Camera-type eye (tissue), 1 donor: Measurements from ENCODE around the genes TUB, LMO1, C11orf16 and SBF2.

GRCh38 chr11:8080970-8082216 lies at the start of gene TUB:
Gene TUB (plus strand): TSS chr11:8081211.
- RAMPAGE, long total RNA = no peak

DNA sequence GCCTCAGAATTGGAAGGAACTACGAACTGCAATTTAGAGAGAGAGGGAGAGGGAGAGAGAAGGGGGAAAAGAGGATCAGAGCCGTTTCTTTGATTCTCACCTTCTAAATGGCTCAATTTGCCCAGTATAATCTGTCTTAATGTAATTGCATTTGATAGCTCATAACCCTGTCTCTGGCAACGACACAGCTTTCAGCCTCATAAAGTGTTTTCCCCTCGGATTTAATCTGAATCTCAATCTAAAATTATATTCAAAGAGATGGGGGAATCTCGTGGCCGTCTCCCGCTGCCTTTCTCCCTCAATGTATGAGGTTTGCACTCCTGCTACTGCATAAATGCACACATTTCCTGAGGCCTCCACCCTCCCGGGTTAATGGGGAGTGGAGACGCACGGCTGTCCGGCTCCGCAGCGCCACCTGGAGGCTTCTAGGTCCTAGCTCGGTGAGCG lies at the start of gene LMO1:
Gene LMO1, minus strand, starts transcription at position 307 of the 447 bp plus-strand sequence.
- RAMPAGE, long total RNA = no peak

DNA sequence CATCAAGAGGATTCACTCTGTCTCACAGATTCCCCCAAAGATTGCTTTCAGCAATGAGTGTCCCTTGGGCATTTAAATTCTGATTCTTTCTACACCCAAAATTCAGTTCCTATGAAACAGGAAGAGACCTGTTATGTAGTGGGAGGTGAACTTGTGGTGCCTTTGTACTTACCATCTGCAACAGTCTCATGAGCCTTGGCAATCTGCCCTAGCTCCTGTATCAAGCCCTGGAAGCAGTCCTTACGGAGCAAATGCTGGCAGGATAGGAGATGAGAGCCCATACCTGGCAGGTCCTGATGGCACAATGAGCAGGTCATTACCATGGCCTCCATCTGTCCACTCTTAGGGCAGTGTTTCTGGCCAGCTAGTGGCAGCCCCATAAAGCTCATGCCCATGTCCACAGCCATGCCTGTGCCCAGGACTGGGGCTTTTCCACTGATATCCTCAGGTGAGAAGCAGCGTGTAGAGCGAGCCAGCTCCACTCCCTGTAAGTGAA lies 10.8 kb downstream of the TRIM66 start:
- RAMPAGE, long total RNA = no peak

DNA sequence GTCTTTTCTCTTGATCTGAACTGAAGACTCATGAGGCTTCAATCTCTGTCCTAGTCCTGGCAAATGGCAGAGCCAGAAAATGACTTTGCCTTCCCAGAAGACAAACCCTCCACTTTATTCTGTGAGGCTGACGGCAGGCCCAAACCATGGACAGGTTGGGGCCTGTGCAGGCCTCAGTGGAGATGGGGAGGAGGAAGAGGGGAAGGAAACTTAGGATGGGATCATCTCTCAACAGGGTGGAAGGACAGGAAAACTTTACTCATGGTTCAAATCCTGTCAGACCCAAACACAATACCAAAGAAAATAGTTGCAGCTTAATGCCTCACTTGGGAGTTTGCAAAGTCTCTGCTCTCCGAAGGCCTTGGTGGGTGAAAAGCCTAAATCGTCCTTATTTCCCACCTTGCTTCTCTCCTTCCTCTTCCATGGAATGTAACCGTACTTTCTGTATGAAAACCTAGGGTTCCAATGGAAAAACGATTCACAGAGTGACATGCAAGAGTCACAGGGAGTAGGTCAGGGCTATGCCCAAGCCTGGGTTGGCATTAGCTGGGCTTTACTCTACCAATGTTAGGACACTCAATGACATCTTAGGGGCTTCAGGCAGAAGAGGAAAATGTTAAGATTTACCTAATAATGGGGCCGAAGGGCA lies 10.0 kb downstream of the RPL27A start:
- RAMPAGE, long total RNA = no peak

- RAMPAGE, long total RNA = no peak
Measured at GRCh38 chr11:8768453-8769370, 41.8 kb downstream of the DENND2B start.

- RAMPAGE, long total RNA = no peak
Measured at GRCh38 chr11:8809248-8810223, 938 bp downstream of the DENND2B start.

DNA sequence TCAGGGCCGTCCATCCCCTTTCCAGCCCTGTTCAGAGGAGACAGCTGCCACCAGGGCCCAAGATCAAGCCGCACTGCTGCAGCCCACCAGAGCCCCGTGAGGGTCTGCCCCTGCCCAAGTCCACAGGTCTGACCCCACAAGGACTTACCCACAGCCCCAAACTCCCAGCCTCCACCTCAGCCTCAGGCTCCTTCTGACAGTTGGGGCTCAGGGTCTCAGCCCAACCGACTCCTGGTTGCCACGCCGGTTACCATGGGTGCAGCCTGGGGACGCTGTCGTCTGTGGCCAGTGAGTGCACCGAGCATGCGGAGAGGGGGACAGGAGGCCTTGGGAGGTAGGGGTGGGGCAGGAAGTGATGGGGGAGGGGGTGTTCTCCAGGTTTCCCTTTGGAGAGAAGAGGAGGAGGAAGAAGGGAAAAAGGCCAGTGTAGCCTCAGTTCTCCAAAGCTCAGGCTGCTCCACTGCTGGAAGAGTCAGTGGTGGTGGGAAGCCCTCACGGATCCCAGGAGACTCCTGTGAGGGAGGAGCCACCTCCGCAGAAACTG lies at the start of gene C11orf16:
Gene C11orf16, minus strand, starts transcription at position 195 of the 544 bp plus-strand sequence.
- RAMPAGE, long total RNA = no peak

DNA sequence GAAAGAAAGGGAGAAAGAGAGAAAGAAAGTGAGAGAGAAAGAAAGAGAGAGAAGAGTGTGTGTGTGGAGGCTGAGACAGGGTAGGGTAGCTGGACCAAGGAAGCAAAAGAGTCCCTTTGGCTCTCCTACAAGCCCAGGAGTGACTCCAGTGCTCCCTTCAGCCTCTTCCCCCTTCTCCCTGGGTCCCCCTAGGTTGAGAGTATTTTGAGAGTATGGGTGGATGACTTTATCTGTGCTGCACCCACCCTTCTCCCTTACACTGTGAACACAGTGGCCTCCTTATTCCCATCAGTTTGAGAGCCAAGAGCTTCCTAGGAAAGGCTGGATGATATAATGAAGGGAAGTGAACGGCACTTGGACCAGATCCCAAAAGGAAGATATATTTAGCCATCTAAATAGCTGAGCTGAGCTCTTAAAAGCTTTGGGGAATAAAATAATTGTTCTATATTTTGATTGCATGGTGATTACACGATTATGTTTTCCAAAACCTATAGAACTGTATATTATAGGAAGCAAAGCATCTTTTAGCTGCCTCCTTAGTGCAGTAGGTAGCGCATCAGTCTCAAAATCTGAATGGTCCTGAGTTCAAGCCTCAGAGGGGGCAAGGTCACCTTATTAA lies 9.7 kb upstream of the DENND5A start:
- RAMPAGE, long total RNA = no peak

- RAMPAGE, long total RNA = no peak
Measured at GRCh38 chr11:9315104-9315679, 799 bp upstream of the TMEM41B start.

DNA sequence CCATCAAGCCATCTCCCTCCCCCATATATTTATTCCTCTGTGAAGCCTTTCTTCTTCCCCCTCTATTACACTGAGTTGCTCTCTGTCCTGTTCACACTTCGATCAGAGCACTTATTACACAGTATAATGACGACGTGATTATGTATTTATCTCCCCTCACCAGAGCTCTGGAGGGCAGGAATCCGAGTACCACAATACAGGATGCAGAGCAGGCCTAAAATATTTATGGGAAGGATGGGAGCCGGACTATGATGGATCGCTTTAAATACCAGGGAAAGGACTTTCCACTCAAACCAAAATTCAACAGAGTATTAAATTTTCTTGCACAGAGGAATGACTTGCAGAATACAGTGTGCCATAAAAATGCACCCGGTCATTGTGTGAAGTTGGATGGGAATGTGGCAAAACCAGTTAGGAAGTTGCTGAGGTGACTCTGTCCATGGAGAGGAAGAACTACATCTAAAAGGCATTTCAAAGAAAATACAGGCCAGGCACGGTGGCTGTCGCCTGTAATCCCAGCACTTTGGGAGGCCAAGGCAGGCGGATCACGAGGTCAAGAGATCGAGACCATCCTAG lies 21.3 kb upstream of the IPO7 start:
- RAMPAGE, long total RNA = no peak

GRCh38 chr11:9570829-9571016 lies 2.7 kb upstream of the WEE1 start:
- RAMPAGE, long total RNA = no peak

GRCh38 chr11:9643641-9644013 lies 20.2 kb upstream of the SWAP70 start:
- RAMPAGE, long total RNA = no peak

GRCh38 chr11:9664838-9665206 lies 945 bp downstream of the SWAP70 start:
- RAMPAGE, long total RNA = no peak

DNA sequence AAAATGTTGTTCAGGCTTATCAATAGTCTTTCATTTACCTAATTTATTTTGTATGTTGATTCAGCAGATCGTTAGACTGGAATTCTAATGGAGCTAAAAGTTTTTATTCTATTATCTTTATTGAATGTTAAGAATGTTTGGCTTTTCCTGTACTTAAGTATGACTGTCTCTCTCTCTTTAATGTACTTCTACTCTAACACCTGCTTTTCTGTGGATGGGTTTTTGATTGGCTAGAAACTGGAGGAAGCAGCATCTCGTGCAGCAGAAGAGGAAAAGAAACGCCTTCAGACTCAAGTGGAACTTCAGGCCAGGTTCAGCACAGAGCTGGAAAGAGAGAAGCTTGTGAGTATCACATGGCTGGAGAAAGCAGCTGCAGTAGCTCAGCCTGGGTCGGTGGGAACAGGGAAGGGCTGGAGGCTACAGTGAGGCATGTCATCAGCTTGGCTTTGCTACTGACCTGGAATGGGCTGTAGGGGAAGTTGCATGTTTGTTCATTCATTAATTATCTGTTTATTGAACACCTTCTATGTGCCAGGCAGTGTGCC lies 74.2 kb downstream of the SWAP70 start:
- RAMPAGE, long total RNA = no peak

DNA sequence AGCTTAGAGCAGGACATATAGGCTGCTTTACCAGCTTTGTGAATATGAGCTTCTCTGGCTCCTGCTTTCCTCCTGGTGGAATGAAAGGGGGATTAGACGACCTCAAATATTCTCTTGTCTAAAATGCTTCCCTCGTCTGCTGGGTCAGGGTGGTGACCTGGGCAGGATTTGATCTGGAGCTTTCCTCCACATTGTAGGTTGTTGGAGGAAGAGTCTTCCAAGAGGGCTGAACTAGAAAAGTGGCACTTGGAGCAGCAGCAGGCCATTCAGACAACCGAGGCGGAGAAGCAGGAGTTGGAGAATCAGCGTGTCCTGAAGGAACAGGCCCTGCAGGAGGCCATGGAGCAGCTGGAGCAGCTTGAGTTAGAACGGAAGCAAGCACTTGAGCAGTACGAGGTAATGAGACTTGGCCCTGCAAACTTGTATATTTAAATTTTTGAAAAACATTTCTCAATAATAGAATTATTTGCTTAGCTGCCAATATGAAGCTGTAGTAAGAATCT lies 83.8 kb downstream of the SWAP70 start:
- RAMPAGE, long total RNA = no peak

DNA sequence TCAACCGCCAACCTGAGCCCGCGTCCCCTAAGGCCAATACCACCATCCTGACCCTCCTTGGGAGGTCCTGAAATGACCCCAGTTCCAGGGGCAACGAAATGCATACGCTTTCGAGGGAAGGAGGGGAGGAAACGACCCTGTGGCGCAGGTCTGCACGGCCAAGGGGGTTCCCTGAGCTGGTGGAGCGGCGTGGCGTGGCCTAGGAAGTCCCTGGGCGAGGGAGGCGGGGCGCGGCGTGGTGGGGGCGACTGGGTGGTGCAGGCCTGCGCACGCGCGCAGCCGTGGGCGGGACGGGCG lies 94.0 kb downstream of the SWAP70 start:
- RAMPAGE, long total RNA = no peak

DNA sequence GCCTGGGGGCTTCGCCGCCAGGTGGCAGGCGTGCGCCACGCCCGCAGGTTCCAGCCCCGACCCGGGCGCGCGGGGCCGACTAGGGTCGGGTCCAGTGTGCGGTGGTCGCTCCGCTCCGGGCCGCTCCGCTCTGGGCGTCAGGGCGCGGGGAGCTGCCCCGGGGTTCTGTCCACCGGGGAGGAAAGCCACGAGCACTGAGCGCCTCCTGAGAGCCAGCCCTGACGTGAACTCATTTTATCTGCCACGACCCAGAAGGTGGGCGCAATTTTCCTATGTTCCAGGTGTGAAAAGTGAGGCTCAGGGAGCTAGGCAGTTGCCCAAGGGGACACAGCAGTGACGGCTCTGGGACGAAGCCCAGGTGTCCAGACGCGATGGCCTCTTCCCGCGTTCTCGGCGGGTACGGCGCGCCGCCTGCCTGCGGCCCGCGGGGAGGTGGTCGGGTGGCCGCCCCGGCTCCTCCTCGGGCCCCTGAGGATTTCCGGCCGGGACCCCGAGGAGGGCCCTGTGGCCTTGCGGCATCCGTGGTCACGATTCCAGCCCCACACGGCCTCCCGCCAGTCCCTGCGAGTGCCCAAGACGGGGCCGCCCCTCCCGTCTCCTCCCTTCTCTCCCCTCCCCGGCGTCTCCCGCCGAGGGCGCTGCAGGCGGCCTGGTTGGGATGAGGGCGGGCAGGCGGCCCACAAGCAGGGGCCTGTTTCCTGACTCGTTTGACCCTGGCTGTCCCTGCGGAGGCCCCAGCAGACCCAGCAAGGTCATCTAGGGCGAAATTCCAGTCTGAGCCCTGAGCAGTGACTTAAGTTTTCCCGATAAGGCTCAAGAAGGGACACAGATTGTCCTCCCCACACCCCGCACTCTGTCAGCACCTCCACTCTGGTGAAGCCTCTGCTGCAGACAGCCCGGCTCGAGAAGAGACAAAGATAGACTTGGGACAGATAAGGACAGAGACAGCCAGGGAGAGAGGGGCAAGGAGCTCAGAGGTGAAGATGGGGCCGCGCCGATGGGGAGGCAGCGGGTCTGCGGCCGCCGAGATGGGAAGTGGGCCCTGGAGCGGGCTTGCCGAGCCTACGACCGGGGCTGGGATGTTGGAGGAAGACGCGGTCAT lies 94.7 kb downstream of the SWAP70 start:
- RAMPAGE, long total RNA = no peak

DNA sequence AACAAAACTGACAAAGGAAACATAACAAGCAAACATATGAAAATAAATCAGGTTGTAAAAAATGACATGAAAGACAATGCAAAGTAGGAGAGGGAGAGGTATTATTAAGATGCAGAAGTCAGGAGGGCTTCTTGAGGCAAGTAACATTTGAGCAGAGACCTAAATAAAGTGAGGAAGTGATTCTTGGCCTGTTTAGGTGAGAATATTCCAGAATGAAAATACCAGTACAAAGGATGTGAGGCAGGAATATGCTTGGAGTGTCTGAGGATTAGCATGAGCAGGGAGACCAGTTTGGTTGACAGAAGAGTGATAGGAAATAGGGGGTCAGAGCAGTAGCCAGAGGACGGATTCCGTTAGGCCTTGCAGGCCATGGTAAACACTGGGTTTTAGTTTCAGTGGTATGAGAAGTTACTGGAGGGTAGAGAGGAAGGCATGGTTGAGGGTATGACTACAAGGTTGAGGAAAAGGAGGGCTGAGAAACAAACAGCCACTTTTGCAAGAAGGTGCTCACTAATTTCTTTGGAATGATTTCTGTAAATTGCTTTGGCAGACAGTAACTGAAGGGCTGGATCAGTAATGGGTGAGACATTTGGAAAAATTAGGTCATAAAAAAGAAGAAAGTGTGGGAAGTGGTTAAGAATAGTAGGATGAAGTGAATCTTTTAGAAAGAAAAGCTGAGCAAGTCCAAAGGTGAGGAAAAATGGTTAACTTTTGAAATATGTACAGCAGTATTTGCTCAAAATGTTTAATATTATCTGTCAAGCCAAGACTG lies 191.9 kb downstream of the SWAP70 start:
- RAMPAGE, long total RNA = no peak

DNA sequence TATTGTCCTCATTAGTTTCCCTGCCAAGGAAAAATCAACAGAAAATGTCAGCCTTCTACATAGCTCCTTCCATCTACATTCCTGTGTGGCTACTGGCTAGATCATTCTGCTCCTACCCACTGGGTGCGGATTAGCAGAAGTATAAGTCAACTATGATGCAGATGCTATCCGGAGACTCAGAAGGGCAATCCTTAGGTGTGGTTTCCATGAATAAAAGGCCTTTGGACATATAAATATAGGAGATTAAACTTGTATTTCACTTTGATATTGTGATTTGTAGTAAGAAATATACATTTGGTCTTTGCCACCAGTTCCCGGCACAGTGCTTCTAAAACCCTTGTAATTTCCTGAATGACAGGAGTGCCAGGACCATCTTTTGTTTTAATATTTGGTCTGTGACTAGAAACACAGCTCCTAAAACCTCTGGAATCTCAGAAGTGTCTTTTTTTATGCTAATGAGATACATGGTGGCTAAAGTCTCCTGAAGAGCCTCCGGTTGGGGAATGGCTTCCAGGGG lies 154.2 kb downstream of the SBF2 start:
- RAMPAGE, long total RNA = no peak

DNA sequence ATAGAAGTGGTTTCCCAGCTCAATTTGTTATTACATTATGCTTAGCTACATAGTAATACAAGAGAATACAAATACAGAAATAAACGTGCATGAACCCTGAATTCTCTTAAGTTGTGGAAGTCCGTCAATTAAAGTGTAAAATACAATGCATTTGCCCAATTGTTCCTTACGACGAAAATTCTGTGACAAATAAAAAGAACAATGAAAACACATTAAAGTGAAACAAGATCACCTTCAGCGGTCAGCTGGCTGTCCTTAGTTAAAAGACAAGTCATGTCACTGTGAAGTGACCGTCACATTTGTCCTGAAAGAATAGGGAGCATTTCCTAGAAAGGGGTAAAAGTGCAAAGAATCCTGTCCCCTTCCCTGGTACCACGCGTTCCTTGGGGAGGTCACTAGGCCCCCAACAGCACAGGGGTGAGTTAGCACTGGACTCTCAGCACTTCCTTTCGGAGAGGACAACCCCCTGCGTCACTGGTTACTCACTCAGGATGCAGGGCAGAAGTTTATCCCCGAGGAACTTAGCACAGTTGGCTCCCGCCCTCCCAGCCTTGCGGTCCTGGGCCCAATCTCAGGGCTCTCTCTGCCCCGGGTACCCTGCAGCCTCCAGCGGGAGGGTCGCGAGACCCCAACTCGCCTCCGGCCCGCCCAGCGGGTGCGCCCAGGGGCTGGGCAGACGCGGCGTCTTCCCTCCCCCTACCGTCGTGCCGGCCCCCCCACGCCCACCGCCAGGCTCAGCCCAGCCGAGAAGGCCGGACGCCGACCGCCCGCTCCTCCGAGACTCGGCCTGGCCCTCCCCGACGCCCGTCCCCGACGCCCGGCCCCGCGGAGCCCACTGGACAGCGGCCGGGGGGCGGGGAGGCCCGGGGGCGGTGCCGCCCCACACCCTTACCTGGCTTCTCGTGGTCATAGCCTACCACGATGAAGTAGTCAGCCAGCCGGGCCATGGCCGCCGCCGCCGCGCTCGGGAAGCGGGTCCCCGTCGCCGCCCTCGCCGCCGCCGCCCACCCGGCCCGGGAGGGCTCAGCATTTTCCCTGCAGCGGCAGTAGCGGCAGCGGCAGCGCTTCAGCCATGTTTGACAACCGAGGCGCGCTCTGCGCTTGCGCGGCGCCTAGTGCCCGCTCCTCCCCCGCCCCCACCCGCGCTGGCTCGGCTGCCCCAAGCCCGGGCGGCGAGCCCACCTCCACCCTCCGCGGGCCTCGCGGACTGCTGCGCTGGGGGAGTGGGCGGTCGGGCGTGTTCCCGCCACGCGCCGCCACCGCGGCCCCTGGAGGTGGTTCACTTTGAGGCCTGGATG lies at the start of gene SBF2:
Gene SBF2, minus strand, starts transcription at position 1,097 of the 1,298 bp plus-strand sequence.
- RAMPAGE, long total RNA = no peak